Penis (tissue), 1 donor: ENCODE measurements around a stretch of chr2.

DNA sequence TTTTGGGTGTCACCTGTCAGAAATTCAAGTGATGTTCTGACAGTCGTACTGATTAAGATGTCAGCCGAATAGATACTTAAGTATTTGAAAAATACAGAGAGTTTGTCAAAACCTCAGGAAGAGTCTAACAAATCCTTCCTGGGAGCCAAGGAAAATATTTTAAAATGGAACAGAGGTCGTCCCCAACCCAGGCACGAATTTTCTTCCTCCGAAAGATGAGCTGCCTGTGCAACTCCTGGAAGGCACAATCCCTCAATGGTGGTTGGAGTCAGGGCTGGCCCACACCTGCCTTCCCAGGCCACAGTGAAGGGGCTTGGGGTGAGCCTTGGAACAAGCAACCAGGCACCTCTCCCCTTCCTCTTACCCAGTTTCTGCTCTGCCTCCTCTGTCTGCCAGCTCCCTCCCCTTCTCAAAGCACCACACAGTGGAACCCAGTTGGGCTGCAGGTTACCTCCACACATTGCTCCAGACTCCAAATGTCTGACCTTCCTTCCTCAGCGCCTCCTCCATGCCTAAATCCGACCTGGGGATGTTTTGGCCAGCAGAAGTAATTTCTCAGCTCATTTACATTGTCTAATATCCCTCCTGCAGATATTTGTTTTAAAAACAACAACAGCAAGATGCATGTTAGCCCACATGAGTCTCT, 2.7 kb downstream of the ABCG8 start:
- PRO-cap, result no peak

GRCh38 chr2:43917921-43918913, 77.6 kb downstream of the LRPPRC start:
- PRO-cap, result no peak

GRCh38 chr2:43960448-43961081, 35.2 kb downstream of the LRPPRC start:
- PRO-cap, result no peak

- PRO-cap, result no peak
Observed at GRCh38 chr2:43963385-43963972, 32.3 kb downstream of the LRPPRC start.

DNA sequence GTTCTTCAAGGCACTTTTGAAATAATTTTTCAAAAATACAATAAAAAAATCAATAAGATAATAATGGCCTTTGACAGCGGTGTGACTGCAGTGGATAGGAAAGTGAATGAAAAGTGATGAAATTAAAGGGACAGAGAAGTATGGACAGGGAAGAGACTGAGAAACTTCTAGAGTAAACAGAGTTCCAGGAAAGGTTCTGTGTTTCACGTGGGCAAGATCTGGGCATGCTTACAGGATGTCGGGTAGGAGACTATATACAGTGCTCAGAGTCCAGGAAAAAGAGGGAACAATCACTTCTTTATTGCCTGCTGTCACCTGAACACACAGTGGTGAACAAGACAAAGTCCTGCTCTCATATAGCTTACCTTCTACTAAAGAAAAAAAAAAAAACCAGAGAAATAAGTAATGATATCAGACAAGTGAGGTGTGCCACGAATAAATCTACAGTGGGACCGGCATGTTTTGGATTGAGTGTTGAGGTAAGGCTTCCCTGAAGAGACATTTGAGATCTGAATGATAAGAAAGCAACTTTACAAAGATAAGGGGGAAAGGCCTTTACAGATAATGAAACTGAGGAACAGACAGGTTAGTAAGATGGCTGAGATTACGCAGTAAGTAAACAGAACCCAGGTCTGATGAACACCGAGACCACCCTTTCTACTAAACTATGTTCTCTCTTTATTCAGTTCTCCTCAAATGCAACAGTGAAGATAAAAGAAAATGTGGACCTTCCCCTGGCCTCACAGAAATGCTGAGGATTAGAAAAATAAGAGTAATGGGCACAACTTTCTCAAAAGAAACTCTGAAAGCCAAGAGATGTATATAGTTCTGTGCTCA, 2.2 kb downstream of the LRPPRC start:
- PRO-cap, result no peak

DNA sequence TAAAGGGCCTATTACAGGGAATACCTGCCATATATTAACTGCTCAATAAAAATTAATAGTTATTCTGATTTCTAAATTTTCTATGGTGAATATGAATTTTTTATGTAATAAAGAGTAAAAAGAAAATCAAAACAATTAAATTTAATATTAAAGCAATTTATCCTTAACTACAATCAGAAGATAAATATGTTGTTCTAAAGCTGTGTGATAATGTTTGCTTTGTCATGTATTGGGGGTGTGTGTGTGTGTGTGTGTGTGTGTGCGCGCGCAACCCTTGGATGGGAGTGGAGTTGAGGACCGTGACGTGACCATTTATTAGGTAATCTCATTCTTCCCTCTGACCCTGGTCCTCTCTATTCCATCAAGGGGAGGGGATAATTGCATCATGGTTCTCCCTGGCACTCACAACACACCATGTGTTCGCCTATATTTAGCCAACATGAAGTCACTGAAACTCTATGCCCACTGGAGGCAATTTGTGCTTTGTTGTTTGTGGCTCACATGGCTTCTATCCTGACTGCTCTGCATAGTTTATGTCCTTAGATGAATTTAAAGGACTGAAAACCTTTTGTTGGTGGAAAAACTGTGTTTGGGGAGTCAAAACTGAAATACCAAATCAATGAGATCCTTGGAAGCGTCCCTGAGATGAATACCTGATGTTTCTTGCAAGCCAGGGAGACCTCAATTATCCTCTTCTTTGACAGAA, 79.7 kb upstream of the LRPPRC start:
- PRO-cap, result no peak

DNA sequence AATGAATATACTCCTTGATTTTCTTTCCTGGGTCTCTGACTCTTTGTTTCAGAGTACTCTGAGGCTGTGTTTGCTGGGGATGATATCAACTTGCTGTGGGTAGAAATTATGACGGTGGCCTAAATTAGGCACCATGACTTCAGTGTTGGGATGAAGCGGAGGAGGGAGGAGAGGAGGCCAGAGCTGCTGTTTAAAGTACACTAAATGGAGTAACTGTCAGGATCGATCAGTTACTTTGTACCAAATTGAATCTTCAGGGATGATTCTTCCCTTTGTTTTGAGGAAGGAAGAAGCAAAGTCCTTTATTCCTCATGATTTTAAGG, 65.4 kb upstream of the PPM1B start:
- PRO-cap, result no peak

GRCh38 chr2:44180437-44181051, 11.9 kb downstream of the PPM1B start:
- PRO-cap, result no peak

DNA sequence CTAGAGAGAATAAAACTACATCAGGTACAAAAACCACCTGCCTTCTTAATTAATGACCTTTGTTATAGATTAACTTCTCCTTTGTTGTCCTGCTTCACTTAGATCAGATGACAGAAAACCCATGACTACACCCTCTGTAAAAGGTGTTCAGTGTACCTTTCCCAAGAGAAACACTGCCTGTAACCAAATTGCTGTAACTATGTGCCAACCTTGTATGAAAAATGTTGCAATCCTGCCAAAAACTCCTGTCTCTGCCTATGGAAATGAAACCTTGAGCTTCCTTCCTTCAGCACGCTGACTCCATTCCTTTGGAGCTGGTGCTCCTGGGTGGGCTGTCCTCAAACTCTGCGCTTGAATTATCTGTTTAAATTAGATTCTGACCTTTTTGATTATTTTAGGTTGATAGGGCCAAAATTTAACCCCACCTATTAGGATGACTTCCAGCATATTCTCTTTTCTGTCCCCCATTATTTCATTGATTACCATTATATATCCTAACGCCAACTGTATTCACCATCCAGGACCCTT, 29.6 kb upstream of the SLC3A1 start:
- PRO-cap, result no peak

DNA sequence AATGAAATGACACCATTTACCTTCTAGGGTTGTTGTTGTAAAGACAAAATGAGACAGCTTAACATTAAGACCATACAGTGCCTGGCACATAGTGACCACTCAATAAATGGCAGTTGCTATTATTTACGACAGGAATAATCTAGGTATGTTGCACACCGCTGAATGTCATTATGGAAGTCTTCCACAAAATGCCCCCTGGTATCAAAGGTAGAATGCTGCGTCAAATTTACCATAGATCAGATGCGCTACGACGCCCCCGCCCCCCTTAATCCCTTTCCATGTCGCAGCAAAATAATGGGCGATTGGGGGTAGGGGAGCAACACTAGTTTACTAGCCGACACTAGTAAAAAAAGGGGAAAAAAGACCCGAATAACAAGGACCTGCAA, 617 bp downstream of the PREPL start:
- PRO-cap, result unidirectional peak, plus-strand start at position 294 of the sequence

DNA sequence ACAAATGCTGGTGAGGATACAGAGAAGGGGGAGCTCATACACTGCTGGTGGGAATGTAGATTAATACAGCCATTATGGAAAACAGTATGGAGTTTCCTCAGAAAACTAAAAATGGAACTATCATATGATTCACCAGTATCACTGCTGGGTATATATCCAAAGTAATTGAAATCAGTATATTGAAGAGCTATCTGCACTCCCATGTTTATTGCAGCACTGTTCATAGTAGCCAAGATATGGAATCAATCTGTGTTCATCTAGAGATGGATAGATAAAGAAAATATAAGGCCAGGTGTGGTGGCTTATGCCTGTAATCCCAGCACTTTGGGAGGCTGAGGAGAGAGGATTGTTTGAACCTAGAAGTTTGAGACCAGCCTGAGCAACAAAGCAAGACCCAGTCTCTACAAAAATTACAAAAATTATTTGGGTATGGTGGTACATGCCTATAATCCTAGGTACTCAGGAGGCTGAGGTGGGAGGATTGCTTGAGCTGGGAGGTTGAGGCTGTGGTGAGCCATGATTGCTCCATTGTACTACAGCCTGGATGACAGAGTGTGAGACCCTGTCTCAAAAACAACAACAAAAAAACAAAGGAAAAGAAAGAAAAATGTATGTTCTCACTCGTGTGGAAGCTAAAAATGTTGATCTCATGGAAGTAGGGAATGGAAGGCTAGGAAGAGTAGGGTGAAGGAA, 106.8 kb downstream of the CAMKMT start:
- PRO-cap, result no peak

DNA sequence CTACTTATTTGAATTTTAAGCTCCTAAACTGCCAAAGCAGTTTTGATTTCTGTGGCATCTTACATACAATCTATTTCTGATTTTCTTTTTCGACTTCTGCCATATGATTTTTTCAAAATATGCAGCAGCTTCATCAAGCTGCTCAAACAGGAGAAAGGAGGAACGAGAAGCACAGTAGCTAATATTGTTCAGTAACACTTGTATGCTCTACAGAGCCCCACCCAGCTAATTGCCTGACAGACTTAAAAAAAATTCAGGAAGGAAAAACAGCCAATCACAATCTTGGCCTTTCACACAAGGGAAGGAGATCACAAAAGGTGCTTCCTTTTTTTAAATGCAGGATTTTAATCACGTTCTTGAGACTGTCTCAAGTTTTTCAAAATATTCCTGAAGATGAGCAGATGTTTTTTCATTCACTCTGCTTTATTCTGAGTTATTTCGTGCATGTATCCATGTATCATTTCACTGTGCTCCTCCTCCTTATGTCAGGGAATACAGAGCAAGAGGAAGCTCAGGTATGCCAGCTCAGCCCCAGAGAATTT, 233.2 kb upstream of the SIX3 start:
- PRO-cap, result no peak

DNA sequence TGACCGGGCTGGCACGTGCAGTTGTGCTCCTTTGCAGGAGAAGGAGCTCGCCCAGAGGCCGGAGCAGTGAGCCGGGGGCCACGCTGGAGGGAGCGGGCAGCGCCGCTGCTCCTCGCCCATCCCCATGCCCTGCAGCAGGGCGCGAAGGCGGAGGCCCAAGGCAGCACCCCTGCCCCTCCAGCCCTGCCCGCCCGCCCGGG, 173.1 kb upstream of the SIX3 start:
- PRO-cap, result no peak

DNA sequence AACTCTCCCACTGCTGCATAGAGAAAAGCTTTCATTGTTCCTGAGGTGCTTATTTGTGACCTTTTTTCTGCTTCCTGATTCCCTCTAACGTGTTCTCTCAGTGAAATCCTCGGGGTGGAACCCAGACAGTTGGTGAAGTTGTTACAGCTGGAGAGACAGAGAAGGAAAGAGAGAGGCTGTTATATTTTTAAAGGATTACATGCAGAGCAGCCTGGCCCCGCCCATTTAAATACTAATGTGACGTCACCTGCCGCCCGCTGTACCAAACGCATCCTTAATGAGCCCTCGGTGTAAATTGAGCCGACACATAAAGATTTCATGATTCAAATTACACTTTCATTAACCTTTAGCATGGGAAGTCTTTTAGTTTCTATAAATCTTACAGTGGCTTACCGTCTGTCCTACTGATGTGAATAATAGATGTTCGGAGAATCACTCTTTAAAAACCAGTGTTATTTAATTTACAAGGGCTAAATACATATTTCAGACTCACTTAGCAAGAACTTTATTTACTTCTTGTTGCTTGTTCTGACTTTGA, 164.0 kb upstream of the SIX3 start:
- PRO-cap, result no peak

DNA sequence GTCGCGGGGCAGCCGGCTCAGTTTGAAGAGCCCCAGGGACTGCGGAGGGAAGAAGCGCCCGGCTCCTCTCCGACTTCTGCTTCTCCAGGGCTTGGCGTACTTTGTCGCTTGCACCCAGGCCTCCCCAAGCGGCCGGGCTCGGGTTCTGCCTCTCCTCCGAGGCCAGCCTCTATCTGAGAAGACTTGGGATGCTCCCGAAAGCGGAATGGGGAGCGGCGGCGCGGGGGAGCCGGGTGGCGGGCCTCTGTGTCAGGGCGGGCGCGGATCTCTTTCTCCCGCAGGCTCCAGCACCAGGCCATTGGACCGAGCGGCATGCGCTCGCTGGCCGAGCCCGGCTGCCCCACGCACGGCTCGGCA, 2.8 kb downstream of the SIX3 start:
- PRO-cap, result no peak

DNA sequence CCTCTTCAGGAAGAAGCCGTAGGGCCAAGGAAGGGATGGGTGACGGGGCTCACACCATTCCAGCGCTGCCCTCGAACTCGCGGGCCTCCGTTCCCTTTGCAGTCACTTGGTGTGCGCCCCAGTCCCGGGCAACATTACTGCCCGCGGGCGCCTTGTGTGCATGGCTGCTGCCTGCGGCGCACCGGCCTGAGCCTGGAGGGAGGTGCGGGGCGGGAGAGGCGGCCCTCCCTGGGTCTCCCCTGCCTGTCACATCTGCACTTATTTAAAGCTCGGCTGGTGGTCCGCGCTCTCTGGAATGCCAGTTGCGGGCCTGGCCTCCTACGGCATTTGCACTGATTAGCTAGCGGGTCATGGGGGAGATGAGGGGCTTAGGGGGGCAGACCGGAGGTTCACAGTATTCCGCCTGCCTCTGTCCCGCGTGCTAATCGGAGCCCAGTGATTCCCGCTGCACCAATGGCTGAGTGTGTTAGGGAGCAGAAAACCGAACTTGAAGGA, 161.0 kb upstream of the SIX2 start:
- PRO-cap, result no peak

GRCh38 chr2:45257237-45257791, 248.1 kb upstream of the SIX2 start:
- PRO-cap, result no peak

- PRO-cap, result bidirectional peak, plus-strand start at chr2:45651160, minus-strand start at chr2:45650972
Observed at GRCh38 chr2:45651067-45651408, 437 bp upstream of the PRKCE start.

DNA sequence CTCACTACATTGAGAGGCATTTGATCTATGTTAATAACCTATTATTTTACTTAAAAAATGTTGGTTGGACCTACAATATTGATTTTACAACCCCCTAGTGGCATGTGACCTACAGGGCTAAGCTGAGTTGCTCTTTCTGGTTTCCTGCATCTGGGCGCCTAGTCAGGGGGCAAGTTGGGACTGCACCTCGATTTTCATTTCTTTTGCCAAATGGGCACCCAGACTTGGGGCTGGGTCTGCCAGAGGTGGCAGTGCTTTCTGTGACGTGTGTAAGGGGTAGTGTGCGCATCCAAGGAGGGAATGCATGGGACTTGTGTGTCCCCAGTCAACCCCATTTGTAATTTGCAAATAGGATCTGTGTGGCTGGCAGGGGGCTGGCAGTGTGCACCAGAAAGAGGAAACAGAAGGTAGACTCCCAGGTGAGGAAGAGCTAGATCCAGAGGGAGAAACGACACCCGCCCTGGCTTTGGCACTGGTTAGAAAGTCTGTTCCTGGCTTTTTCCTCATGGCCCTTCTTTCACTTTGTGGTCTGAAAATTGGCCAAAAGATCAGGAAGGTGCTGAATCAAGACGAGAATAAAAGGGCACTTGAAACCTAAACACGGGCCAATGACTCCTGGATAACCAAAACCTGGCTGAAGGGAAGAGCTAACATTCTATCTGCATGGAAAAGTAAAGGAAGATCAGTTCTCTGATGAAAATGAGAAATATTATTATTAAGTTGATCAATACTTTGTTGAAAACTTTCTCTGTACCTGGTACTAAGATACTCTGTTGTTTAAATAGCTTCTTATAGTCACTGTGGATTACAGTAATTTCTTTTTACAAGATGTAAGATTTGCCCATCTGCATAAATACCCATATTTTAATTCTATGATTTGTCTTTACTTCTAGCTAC, 33.3 kb downstream of the PRKCE start:
- PRO-cap, result no peak

DNA sequence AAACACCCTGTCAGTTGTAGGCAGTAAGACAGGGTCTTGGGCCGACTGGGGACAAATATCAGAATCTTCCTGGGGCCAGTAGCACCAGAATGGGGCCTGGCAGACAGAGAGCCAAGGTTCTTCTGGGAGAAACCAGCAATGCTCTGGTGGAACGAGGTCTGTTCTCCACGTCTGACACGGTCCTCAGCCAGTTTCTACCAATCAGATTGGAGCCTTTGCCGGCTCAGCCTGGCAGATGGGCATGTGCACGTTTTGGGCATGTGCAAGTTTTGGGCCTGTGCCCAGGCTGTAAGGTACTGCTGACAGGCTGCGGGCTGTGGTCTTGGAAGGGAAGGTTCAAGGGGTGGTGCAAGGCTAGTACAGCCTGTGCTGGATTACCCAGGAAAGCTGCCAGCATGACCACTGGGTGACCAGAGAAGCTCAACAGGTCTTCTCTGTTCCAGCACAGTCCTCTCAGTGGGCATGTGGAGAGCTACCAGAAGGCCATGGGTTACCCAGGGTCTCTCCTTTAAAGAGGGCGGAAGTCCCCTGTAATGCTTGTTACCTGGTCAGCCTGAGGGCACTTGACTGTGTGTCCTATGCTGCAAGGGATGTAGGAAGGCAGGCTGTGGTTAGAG, 90.0 kb downstream of the PRKCE start:
- PRO-cap, result no peak